Hair follicle dermal papilla cell (primary cell): ENCODE results near the genes KDM8 and IL4R.

DNA sequence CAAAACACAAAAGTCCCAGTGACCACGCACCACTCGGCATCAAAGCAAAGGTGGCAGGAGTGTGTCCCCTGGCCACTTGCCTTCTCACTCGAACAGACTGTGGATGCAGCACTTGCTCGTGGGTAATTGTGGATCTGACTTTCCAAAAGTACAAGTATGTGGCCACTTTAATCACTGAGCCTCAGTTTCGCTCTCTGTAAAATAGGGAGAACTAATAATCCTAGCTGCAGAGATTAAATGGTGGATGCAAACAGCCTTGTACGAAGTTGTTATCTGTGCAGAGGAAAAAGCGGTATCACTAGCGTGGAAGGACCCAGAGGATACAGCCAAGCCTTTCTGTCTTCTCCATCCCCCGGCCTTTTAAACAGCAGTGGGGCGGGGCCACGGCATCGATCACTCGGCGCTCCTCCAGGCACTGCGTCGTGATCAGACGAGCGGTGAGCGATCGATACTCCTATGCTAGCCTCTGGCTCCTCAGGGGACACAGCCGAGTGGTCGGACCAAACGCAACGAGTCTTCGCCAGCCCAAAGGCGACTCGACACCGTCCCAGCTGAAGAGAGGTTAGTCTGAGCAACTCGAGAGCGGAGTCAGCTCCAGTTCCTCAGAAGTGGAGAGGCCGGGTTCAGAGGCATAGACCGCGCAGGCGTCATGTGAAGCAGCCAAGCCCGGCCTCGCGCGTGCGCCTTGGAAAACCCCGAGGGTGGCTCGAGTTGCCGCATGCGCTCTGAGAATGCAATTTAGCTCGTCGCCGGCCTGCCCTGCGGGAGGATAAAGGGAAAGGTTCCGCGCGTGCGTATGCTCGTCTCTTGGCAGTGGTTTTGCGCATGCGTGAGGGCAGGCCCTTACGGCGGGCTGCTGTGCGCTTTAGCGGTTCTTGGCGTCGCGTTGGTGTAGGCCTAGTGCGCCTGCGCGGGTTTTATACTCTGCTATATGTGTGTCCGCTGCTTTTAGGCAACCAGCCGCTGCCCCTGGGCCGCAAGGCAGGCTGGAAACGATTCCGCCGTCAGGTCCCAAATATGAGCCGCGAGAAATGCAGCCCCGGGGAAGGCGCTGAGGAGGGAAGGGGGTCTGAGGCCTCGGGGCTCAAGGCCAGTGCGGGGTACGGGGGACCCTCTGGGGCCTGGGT lies at the start of gene KDM8:
Gene KDM8 (plus strand): TSS at position 451 of the 1,127 bp plus-strand sequence.
- CAGE, long polyA plus RNA, result no peak

DNA sequence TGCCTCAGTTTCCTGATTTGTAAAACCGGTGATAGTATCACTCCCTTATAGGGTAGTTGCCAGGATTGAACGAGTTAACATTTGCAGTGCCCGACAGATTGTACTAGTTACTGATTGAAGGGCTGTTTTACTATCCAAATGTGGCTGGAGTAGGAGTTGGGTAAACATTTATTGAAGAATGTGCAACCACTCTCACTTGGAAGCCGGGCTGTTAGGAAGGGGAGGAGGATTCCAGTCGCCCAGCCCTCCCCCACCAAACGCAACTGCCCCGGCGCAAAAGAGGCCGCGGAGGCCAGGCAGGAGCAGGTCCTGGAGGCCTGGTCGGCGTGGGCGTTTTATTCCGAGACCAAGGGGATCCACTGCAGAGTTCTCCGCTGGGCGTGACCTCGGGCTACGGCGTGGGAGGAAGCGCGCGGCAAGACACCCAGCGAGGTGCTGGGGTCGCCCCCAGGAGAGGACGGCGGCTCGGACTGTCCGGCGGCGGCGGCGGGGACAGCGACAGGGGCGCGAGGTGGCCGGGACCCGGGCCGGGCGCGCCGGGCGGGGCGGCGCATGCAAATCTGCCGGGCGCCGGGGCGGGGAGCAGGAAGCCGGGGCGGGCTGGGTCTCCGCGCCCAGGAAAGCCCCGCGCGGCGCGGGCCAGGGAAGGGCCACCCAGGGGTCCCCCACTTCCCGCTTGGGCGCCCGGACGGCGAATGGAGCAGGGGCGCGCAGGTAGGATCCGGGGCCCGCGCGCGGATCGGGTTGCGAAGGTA lies at the start of gene IL4R:
Gene IL4R (plus strand): TSS at position 668 of the 755 bp plus-strand sequence.
- CAGE, long polyA plus RNA, result no peak

GRCh38 chr16:27334237-27334732 lies 20.5 kb downstream of the IL4R start:
- CAGE, long polyA plus RNA, result no peak

GRCh38 chr16:27340656-27341156 lies 26.9 kb downstream of the IL4R start:
- CAGE, long polyA plus RNA, result no peak

DNA sequence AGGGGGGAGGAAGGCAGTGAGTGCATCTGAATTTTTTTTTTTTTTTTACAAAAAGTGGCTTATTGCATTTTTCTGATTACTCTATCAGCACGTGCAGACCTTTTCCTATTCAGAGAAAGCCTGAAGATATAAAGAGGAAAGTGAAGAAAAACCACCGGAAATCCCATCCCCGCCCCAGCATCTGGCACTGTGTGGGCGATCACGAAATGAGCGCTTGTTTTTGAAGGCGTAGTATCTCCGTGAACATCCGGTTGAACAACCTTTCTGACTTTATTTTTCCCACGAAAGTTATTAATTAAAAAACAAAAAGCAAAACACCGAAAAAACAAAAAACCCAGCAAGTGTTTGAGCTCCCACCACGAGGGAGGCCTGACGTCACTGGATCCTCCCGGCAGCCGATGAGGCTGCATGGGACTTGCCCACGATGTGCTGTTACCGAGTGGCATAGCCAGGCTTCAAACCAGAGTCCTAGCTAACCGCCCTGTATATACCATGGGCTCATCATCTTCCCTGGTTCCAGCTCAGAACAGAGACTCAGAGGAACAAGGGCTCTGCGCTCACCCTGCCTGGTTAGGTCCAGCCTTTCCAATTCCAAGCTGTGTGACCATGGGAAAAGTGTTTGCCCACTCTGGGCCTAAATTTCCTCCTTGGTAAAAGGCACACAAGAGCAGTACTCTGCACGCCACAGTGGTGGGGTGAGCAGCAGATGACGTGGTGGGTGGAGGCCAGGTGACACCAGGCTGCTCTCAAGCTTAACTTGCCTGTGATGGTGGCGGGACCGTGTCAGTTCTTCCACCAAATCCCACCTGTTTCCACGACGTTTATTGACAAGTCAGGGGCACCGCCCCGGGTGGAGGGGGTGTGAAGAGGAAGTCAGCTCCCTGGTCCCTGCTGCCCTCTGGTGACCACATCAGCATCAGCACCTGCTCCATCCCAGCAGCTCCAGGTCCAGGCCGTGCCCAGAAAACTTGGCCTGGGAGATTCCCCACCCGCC lies 34.3 kb upstream of the IL21R start:
- CAGE, long polyA plus RNA, result no peak

DNA sequence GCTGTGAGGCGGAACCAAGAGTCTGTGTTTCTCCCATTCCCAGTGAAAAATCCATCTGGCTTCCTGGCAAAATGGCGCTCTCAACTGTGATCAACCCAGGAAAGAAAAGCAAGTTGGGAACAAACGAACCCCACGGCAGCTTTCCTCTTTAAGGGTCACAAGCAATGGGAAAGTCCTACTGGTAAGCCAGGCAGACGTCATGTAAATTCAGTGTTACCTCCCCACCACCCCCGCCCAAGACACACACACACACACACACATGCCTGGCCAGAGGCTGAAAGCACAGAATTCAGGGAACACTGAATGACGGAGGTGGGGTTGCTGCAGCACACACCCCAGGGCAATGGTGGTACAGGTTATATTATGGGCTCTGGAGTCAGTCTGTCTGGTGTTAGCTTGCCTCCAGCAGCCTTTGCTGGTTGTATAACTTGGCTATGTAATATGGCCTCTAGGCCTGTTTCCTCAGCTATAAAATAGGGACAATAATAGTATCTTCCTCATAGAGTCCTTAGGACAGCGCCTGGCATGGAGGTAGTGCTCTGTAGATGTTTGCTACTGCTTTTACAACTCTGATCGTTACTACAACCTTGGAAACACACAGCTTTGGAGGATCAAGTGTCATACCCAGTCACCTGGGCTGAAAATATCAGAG lies 31.6 kb downstream of the GTF3C1 start:
- CAGE, long polyA plus RNA, result no peak

- CAGE, long polyA plus RNA, result no peak
Observed at GRCh38 chr16:27740202-27741057, 190.5 kb downstream of the KATNIP start.

DNA sequence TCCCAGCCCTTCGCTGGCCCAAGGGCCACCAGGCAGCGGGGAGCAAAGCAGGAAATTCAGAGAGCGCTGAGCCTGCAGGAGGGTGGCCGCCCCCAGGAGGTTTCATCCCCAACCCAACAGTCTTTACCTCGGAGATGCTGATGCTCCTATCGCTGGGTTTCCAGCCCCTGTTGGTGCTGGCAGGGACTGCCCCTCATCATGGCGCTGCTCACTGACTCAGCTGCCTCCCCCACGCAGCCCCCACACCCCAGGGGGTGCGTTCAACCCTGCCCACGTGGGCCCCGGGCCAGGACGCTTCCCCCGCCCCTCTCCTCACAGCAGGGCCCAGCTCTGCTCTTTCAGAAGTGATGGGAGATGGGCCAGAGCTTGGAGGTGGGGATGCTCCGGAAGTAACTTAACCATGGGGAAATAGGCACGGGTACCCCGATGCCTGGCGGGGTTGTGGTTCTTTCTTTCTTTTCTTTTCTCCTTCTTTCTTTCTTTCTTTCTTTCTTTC lies 175.5 kb downstream of the GSG1L start:
- CAGE, long polyA plus RNA, result no peak

- CAGE, long polyA plus RNA, result no peak
Observed at GRCh38 chr16:28089873-28090224, 26.3 kb upstream of the GSG1L start.

- CAGE, long polyA plus RNA, result no peak
Observed at GRCh38 chr16:28101207-28102020, 37.9 kb upstream of the GSG1L start.

DNA sequence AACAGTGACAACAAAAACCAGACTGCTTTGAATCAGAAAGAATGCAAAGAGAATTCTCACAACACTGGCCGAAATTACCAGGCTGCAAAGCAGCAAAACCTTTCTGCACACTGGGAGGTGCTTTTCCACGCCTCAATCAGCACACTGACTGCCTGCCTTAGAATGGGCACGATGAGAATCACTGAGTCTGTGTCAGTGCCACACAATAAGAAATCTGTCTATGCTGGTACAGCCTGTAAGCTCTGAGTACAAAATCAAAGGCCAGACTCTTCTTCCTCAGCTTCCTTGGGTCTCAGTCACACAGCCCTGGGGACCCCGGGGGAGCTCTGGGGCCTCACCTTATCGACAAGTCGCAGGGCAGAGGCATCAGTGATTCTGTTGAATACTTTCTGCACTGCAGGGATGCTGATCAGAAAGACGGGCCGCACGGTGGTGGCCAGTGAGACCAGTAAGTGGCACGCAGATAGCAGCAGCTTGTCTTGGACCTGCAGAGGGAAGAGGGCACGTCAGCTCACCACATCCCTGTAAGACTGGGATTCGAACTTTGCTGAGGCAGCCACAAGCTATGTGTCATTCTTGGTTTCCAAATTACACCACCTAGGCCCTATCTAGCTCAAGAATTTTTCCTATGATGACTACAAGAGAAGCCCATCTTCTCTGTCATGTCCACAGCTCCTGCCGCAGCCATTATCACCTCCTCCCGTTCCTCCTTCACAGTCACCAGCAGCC lies 49.2 kb upstream of the GSG1L start:
- CAGE, long polyA plus RNA, result no peak

DNA sequence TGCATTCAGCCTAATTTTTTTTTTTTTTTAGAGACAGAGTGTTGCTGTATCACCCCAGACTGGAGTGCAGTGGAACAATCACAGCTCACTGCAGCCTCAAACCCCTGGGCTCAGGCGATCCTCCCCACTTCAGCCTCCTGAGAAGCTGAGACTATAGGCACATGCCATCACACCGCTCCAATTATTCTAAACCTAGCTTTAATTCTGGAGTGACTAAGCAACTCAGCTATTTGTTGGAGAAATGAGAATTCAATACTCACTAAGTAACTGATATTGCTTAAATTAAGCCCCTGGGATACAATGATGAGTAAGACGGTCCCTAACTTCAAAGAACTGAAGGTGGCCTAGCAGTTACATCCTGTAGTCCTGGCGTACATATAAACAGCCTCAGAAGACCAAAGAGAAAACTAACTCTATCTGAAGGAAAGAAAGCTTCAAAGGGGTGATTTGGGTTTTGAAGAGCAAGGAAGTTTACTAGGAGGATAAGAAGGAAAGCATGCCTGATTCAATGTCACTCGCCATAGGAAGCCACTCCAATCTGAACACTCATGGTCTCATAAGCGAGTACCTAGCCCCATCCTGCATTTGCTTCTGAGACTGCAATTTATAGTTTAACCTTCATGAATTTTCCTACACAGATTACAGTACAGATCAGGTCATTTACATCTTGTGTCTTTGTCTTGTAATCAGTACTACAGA lies 25.0 kb downstream of the XPO6 start:
- CAGE, long polyA plus RNA, result no peak

DNA sequence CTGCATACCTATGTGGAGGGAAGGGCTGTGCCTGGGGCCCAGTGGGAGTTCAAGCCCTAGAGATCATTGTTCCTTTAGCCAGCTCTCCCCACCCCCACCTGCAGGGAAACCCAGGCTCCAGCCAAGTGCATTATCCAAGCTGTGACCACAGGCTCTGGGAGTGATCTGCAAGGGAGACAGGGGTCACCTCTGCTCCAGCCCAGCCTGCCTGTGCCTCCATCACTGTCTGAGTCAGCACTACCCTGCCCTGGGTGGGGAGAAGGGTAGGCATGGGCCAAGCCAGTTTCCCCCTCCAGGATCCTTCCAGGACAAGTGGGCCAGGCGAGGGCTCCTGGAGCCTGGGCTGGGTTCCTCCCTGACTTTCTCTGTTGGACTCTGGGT lies 32.1 kb upstream of the SBK1 start:
- CAGE, long polyA plus RNA, result no peak

DNA sequence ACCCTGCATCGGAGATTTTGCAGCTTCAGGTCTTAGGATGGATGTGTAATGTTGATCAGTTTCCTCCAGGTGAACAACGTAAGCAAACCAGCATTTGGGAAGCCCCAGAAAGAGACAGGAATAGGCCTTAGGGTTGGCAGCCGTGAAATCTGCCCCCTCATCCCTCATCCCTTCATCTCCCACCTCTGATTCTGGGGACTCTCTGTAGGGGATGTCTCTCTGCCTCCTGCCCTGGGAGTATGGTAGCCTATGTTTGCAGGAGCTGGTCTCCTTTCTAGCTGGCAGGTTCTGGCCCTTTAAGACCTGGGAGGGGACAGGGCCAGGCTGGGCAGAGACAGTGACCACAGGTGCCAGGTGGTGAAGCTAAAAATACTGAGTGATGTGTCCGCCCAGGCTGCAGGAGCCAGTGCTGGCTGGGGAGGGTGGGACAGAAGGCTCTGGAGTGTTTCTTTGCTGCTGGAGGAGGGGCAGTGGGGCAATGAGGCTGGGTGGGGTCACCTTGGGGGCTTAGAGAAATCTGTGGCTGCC lies 30.6 kb upstream of the SBK1 start:
- CAGE, long polyA plus RNA, result no peak

- CAGE, long polyA plus RNA, result no peak
Observed at GRCh38 chr16:28264417-28265160, 27.7 kb upstream of the SBK1 start.

DNA sequence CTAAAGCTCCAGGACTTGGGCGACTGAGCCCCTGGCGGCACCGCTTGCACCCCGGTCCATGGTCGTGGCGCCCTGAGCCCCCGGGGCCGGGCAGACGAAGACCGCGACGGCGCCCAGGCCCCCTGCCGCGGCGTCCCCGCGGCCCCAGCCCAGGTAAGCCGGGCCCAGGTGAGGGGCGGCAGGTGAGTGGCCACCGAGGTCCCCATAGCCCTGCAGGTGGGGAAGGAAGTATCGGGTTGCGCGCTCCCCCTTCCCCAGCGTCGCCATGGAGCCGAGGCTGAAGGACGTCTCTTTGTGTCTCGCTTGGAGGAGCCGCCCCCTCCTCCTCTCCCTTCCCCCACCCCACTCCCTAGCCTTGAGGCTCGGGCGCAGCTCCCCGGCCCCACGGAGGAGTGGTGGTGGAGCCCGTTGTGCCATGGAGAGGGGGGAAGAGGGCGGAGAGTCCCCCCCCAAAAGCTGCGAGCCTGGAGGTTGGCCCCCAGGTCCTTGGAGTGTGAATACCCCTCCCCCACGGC lies 880 bp downstream of the SBK1 start:
- CAGE, long polyA plus RNA, result no peak

GRCh38 chr16:28491124-28491613 lies 705 bp downstream of the CLN3 start:
- CAGE, long polyA plus RNA, result no peak

- CAGE, long polyA plus RNA, result no peak
Observed at GRCh38 chr16:28497076-28497952, 2.9 kb downstream of the APOBR start.

- CAGE, long polyA plus RNA, result no peak
Observed at GRCh38 chr16:28572625-28572973, 18.9 kb downstream of the SGF29 start.

DNA sequence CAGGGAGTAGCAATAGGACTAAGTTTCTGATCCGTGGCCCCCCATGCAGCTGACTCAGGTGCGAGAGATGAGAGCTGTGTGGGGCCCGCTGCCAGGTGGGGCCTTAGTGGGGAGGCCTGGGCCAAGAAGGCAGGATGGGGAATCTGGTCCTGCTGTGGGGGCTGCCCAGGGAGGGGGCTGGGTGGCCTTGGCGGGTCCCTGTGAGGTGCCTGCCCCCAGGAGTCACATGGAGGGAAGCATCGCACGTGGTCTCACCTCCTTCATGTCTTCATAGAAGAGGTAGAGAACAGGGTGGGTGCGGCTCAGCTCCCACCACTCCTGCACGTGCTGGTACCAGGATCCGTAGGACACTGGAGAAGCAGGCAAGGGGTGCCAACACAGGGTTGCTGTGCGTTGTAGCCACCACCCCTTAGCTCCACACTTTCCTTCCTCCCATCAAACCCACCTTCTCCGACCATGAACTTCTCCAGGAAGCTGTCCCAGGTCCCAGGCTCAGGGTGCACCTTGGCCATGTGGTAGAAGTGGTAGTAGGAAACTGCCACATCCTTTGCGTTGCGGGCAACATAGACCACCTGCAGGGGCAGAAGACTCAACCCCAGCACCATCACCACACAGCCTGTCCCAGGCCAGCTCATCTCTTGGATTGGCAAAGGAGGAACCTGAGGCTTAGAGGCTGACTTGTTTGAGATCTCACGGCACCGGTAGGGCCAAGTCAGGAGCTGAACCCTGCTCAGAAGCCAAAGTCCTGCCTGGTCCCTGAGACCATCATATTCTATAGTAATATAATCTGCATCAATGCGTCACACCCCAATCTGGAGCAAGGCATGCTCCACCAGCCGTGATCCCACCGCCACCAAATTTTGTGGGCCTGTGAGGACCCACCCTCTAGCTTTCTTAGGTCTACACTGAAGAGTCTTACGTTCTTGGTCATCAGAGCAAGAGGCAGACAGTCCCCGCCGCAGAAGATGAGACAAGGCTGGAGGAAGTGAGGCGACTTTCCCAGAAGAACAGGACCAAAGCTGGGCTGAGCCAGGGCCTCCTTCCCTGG lies 3.0 kb downstream of the SULT1A1 start:
- CAGE, long polyA plus RNA, result no peak